Tongue (tissue), 2 donors: ENCODE measurements around the genes STOX2 and IRF2.

GRCh38 chr4:183503024-183503552 lies 1.8 kb upstream of the ING2 start:
- RAMPAGE, long total RNA = no peak

DNA sequence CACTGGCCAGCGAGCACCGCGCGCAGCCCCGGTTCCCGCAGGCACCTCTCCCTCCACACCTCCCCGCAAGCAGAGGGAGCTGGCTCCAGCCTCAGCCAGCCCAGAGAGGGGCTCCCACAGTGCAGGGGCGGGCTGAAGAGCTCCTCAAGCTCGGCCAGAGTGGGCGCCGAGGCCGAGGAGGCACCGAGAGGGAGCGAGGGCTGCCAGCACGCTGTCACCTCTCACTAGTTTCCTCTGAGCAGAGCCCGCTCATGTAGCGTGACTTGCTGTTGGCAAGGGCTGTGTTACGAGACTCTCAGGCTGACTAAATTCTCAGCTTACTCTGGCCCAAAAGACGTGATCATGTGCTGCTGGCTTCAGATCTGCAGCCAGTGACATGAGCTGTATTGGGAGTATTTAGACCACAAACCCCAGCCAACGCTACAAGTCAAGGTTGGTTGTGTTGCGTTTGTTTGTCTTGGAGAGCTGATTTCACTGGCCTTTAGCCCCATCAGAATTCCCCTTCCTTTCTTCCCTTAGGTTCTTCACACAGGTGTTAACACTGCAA lies 87.8 kb downstream of the TRAPPC11 start:
- RAMPAGE, long total RNA = no peak

DNA sequence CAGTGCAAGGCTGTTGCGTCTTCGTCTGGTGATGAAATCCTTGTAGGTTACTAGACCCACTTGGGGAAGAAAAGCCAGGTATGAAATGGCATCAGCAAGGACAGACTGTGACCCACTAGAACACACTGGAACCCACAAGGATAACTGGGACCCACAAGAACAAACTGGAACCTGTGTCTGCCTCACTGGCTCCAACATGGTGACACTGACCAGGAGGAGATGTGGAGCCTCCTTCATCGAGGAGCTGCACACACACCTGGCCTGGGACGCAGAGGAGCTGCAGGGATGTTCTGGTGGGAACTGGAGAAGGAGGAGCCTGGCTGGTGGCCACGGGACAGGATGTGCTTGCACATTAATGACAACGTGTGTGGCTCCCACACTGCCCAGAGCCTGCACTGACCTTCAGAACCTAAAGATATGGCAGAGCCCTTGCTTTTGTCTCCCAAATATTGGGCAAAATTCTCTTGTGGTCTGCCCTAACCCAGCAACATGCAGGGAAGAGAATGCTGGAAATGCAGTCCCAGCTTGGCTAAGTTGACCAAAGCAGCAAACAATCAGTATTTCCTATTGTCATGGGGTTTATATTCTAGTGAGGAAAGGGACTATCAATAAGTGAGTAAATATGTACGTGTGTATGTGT lies 105.3 kb downstream of the TRAPPC11 start:
- RAMPAGE, long total RNA = no peak

DNA sequence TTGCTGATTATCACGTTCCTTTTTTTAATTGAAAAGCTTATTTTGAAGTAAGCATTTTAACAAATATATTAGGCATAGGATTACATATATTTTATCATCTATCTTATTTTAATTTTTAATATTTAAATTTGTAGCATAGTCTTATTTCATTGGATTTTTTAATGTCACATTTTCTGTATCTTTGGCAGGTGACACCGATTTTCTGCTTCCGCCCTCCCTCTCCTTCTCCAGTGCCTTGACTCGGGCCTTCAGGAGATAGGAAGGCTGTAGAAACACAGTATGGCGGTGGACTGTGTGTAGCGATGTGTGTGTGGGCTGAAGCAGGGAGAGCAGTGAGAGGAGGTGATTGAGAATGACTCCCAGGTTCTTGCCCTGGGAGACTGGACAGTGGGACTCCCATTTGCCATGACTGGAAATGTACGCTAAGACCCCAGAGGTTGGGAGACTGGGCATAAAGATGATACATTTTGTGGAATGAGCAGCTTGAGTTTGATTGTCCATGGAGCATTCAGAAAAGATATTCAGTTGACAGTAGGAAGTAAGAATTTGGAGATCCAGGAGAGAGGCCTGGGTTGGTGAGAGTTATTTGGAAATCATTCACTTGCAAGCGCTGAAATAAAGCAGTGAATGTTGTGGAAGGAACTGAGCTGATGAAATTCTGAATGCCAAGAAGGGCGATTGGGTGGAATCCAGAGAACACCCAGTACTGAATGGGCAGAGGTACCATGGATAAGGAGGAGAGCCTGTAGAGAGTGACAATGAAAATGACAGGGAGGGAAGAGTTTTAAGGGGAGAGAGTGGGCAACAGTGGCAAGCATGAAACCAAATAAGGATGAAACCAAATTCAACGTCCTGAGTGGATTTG lies 6.9 kb upstream of the STOX2 start:
- RAMPAGE, long total RNA = no peak

DNA sequence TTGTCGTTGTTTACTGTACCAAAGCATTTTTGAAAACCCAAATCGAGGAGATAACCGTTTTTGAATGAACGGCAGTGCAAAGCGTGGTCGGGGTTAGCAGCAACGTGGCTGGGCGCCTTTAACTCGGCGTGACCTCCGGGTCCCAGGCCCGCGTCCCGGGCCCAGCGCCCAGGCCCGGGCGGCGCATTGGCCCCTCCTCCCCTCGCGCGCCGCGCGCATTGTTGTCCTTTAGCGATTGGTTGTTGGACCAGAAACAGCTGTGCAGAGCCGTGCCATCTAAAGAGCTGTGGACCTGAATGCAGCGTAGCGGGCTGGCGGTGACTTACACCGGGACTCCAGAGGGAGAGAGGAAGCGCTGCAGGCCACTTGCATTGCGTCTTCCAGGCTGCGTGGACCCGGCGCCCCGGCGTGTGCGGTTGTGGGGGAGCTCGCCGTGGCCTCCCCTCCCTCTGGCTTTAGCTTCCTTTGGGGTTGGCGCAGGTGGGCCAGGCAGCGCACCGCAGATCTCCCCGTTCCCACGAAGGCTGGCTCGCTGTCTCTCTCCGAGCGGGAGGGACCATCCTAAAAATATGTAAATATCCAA lies at the start of gene STOX2:
STOX2 (plus strand) TSS at position 250 of the 583 bp plus-strand sequence.
- RAMPAGE, long total RNA = no peak

DNA sequence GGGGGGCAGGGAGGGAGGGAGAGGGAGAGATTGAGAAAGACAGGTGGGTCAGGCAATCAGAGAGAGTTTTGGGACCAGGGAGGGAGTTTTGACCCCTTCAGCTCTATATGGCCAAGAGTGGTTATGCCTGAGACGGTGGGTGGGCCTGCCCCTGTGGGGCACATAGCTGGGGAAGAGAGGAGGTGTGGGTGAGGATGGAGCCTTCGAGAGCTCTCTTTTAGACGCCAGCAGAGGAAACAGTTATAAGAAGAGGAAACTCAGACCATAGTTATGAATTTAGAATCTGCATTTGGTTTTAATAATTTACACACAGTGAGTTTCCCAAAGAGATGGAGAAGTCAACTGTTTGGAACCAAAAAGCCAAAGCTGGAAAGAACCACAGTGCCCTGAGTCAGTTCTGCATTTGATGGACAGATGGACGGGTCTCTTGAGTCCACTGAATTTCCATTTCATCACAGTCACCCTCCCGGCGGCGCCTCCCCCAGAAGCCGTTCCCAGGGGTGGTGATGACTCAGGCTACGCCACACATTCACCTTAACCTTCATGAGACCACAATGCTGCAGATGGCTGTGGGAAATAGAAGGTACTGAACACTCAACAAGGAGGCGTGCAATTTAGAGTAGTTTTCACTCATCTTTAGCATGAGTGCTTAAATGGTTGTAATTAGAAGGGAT lies 61.1 kb downstream of the STOX2 start:
- RAMPAGE, long total RNA = no peak

GRCh38 chr4:183987484-183987991 lies 82.4 kb downstream of the STOX2 start:
- RAMPAGE, long total RNA = no peak

DNA sequence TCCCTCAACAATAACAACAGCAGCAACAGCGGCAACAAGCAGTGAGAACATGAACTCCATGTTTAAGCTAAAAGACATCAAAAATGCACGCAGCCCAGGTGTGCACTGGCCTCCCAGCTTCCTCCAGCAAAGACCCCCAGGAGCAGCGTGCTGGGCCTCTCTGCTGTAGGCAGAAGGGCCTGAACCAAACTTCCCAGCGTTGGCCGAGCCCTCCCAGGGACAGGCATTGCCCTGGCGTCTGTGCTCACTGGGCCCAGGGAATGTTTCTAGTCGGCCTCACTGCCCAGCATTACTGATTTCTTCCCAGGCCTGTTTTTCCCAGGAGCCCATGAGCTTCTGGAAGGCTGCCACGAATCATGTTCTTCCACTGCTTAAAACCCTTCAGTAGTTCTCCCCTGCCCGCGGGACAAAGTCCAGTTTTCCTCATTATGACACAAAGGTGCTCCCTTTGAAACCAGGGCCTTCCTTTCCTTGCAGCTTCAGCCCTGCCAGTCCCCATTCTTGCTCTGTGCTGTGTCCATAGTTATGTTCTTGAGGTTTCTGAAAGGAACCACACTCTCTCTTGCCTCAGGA lies 93.3 kb upstream of the ENPP6 start:
- RAMPAGE, long total RNA = no peak

GRCh38 chr4:184333421-184333885 lies 115.8 kb upstream of the ENPP6 start:
- RAMPAGE, long total RNA = no peak

- RAMPAGE, long total RNA = no peak
Measured at GRCh38 chr4:184344920-184346051, 127.6 kb upstream of the ENPP6 start.

DNA sequence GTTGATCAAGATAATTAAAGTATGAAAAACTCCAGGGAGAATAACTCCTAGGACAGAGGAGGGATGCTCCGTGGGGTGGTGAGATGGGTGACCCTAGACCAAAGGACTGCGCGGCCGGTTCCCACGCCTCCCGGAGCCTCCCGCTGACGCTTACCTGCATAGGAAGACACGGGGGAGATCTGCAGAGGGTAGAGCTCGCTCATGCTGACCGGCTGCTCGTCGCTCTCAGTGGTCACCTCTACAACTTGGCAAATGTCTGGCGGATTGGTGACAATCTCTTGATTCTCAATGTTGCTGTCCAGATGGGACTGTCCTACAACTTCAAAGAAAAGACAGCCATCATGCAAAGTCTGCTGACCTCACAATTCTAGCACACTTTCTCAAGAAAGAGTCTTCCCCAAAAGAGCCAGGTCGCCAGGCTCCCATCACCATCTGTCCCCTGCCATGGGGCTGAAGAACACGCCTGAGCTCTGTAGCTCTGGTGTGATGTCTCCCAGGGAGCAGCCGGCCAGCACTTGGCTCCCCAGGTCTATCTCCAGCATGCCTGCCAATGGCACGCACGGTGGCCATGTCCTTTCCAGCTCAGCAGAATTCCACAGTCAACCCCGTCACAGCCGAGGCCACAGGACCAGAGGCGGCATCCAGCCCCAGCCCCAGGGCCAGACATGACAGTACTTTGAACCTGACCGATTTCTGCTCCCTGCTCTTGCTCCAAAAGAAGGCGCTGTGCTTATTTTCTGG lies 75.4 kb downstream of the IRF2 start:
- RAMPAGE, long total RNA = no peak

DNA sequence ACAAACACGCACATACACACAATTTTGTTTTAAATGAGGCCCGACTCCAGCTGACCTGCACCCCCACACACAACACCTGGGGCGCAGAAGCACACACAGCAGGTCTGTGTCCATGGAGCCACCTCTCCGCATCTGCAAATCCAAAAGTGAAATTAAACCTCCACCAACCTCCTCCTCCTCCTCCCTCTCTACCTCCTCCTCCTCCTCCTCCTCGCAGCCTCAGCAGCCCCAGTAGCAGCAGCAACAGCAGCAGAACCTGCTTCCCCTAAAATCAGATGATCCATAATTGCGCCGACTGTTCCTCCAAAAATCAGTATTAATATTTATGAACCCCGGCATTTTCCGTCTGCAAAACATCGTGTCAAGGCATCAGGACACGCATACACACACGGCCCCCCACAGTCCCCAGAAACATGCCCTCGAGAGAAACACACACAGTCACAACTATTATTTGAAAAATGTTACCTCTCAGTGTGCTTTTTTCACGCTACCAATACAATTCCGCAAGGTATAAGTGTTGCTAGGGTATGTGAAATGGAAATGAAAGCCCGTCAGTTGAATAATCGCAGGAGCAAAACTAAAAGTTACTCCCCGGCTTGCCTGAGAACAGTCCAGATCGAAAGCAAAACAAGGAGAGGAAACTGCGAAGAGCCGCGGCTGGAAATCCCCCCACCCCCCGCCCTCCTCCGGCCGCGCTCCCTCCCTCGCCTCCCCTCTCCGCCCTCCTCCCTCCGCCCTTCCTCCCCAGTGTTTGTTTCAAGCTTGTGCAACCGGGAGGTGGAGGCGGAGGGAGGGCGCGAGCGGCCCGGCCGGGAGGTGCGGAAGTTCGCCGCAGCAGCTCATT lies at the start of gene IRF2:
IRF2 (minus strand) TSS at position 637 of the 844 bp plus-strand sequence.
- RAMPAGE, long total RNA = no peak

DNA sequence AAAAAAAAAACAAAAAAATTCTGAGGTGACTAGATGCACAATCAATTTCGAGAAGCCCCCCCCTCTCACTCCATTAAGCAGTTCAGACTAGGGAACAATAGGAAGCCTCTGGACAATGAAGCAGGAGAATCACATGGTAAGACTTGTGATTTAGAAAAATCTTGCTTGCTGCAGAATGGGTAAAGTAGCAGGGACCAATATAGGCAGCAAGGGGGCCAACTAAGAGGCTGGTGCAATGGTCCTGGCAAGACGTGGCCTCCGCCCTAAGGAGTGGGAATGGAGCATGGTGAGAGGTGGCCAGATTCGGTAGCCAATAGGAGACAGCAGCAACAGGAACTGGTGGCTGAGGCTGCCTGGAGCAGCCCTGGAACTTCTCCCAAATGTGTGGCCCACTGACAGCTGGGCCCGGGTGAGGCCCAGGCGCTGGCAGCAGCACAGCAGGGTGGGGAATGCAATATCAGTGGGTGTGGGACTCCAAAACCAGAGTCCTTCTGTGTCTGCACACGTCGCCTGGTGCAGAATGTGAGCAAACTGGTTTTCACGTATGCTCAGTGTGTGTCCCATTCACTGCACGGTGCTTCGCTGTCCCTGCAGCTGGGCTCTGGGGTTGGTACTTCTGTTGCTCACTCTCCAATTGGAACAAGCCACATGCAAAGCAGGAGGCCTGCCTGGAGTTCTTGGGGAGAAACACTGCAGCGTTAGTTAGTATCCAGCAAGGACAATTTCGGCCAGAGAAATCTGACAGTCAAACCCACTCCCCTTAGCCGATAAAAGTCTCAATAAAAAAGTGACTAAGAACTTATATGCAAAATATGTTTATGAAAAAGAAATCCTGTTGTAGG lies 14.3 kb upstream of the CENPU start:
- RAMPAGE, long total RNA = no peak

- RAMPAGE, long total RNA = no peak
Measured at GRCh38 chr4:184752960-184753530, 19.1 kb upstream of the CENPU start.

- RAMPAGE, long total RNA = no peak
Measured at GRCh38 chr4:184785035-184785337, 40.8 kb downstream of the ACSL1 start.

DNA sequence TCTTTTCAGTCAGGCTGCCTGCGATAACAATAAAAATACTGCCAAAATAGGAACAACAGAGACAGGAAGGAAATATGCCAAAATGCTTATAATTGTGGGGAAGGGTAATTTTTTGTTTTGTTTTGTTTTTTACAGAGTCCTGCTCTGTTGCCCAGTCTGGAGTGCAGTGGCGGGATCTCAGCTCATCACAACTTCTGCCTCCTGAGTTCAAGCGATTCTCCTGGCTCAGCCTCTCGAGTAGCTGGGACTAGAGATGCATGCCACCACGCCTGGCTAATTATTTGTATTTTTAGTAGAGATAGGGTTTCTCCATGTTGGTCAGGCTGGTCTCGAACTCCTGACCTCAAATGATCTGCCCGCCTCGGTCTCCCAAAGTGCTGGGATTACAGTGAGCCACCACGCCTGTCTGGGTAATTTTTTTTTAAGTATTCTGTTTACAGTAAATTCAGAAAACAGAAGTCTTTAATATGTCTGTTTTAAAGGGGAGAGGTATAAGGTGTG lies 1.7 kb downstream of the ACSL1 start:
- RAMPAGE, long total RNA = no peak

DNA sequence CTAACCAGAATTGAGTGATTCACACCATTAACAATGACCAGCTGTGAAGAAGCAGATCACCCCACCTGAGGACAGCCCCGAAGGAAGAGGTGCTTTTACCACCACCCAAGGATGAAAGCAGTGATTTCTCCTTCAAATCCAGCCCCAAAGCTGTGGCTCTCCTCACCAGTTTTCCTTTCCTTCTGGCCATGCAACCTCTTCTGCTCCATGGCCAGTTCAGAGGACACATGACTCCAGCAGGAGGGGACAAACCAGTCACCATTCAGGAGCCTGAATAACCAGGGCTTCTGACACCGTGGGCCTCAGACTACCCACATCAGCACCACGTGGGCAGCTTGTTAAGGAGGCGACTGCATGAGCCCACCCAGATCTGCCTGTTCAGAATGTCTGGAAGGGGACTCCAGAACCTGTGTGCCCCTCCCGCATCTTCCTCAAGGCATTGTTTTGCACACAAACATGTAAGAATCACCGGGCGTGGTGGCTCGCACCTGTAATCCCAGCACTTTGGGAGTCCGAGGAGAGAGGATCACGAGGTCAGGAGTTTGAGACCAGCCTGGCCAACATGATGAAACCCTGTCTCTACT lies 21.1 kb upstream of the ACSL1 start:
- RAMPAGE, long total RNA = no peak

- RAMPAGE, long total RNA = no peak
Measured at GRCh38 chr4:184849145-184849865, 23.5 kb upstream of the ACSL1 start.

DNA sequence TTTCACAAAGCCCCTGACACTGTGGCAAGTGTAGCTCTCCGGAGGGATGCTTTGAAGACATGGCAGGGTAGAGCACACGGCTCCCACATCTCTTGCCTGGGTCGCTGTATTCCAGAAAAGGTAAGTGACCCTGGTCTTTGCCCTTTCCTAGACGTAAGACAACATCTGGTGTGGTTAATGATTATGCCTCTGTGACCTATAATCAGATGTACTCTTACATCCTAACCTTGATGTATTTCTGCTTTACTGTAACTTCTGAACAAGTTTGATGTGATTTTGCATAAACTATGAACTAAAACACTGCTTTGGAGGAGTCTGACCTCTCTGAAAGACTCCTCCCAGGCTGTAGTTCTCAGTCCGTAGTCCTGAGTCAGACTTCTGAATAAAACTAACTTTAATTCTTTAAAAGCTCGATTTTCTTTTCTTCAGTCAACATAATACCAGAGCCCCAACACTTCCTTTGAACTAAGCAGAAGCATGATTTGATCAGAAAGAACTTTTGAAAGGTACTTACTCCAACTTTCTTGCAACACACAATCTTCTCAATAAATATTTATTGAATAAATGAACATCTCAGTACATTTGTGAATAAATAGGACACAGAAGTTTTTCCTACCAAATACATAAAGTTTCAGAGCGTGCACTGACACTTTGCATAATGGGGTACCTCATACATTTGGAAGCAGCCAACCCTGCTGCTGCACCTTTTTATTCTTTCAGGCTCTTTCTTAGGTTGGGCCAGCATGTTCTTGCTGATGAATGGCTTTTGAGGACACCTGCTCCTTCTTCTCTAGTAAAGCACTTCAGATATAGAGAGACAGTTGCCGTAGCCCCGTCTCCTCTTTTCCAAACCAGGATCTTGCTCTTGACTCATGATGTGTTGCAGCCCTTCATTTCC lies 59.4 kb upstream of the ACSL1 start:
- RAMPAGE, long total RNA = no peak

GRCh38 chr4:184899182-184900043 lies 73.6 kb upstream of the ACSL1 start:
- RAMPAGE, long total RNA = no peak